ENCODE measurements around a stretch of chr14.

DNA sequence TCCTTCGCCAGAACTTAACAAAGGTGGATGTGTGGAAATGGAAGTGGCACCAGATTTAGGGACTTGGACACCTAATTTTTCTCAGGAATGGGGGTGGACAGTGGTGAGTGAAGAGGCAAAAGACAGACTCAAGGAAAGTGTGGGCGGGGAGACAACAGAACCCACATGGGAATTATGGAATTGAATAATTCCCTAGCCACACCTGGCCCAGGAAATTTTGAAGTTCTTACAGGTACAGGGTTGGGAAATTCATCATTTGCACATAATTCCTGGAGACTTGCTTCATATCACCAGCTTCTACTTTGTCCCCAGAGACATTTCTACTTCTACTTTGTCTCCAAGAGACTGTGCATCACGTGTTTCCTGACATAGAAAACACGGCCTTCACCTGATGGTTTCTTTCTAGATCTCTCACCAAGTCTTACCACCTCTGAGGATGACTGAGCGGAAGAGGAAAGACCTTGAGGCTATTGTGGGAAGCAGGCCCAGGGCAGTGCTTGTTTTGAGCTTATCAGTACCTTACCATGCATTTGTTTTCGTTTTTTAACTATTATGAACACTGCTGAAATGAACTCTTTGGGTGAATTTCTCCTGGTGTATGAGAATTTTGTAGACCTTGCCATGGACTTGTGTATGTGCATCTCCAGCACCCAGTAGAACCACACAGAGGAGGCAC lies 434.4 kb downstream of the FUT8 start:
- PRO-cap = no peak
- RAMPAGE, long total RNA, 4 experiments = no peak in any of the 4 experiments

DNA sequence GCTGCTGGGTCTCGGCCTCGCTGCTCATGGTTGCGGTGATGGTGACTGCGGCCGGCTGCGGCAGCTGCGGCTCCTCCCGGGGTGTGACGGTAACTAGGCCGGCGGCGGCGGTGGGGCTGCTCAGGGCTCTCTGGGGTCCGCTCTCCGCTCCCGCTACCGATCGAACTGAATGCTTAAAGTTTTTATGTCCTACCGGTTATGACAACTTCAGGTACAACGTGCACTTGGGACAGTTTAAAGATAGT lies 472.5 kb upstream of the CCDC196 start:
- PRO-cap = no peak
- RAMPAGE, long total RNA, 4 experiments = no peak in any of the 4 experiments

DNA sequence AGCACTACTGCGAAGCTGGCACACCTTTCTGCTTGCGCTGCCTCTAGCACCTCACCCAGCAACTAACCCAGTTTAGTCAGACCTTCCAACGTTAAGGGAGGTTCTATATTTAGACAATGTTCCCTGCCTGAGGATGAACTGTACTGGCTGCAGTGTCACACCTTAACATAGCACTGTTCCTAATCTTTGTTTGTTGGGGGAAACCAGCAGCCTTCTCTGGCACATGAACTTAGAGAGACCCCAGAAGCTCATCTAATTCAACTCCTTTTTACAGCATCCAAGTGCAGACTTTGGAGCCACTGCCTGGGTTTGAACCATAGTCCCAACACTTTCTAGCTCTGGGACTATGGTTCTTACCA lies 60.6 kb upstream of the CCDC196 start:
- PRO-cap = no peak
- RAMPAGE, long total RNA, 4 experiments = no peak in any of the 4 experiments

- PRO-cap = no peak
- RAMPAGE, long total RNA, 4 experiments = no peak in any of the 4 experiments
These were observed 9.0 kb downstream of the CCDC196 start for GRCh38 chr14:66495134-66495516.

- PRO-cap = no peak
- RAMPAGE, long total RNA, 4 experiments = no peak in any of the 4 experiments
These were observed 483 bp downstream of the PALS1 start for GRCh38 chr14:67241627-67242208.

GRCh38 chr14:67427054-67427502 lies 15.1 kb upstream of the PLEK2 start:
- PRO-cap = no peak
- RAMPAGE, long total RNA, 4 experiments = no peak in any of the 4 experiments

DNA sequence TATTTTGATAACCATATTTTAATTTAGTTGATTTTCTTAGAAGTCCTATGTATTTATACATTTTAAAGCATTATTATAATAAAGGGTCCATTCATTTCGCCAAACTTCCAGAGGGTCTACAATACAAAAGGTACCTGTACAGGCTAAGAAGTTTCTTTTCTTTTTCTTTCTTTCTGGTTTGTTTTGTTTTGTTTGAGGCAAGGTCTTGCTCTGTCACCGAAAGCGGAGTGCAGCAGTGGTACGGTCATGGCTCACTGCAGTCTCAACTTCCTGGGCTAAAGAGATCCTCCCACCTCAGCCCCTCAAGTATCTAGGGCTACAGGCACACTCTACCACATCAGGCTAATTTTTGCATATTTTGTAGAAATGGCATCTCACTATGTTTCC lies 2.8 kb upstream of the PIGH start:
- PRO-cap = no peak
- RAMPAGE, long total RNA, 4 experiments = no peak in any of the 4 experiments

DNA sequence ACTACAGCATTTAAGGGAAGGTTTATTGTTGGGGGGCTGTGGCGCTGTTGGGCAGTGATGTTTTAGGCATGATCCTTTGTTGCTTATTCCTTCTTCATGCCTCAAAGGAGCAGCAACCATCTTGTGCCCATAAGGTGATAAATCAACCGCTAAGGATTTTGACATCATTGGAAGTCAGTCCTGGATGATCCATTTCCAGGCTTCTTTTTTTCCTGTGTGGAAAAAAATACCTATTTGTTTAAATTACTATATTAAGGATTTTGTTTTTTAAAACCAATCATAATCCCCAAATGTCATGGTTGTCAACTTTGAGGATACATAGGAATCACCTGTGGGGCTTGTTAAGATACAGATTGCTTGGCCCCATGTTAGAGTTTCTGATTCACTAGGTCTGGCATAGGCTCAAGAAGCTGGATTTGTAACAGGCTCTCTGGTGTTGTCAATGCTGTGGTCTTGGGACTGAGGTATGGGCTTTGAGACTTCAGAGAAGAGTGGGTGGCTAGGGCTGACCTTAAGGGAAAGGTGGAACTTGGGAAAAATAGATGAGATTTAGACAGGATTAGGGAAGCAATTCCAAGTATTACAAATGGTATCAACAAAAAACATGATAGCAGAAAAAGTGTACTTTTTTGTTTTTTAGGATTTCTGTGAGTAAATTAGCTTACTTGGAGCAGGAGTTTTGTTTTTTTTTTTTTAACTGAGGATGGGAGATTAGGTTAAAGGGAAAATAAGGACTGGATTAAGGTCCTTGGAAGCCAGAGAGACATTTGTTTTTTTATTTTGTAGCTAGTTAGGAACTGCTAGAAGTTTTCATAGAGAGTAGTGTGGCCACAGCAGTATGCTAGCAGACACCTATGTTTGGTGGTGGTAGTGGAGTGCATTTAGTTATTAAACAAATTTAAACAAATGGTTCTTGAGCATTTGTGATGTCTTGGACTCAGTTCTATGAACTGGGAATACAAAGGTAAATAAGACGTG lies 88.5 kb downstream of the RAD51B start:
- PRO-cap = no peak
- RAMPAGE, long total RNA, 4 experiments = no peak in any of the 4 experiments

- PRO-cap = no peak
- RAMPAGE, long total RNA, 4 experiments = no peak in any of the 4 experiments
These were observed 121.9 kb downstream of the RAD51B start for GRCh38 chr14:67941508-67941806.

- PRO-cap = no peak
- RAMPAGE, long total RNA, 4 experiments = no peak in any of the 4 experiments
These were observed 122.5 kb downstream of the RAD51B start for GRCh38 chr14:67941807-67942821.

GRCh38 chr14:68103646-68104320 lies 284.2 kb downstream of the RAD51B start:
- PRO-cap = no peak
- RAMPAGE, long total RNA, 4 experiments = no peak in any of the 4 experiments

GRCh38 chr14:68306841-68307842 lies 485.7 kb downstream of the ZFP36L1 start:
- PRO-cap = no peak
- RAMPAGE, long total RNA, 4 experiments = no peak in any of the 4 experiments

- PRO-cap = no peak
- RAMPAGE, long total RNA, 4 experiments = no peak in any of the 4 experiments
These were observed 432.7 kb downstream of the ZFP36L1 start for GRCh38 chr14:68359983-68360680.

- PRO-cap = no peak
- RAMPAGE, long total RNA, 4 experiments = no peak in any of the 4 experiments
These were observed 401.3 kb downstream of the ZFP36L1 start for GRCh38 chr14:68391540-68391954.

DNA sequence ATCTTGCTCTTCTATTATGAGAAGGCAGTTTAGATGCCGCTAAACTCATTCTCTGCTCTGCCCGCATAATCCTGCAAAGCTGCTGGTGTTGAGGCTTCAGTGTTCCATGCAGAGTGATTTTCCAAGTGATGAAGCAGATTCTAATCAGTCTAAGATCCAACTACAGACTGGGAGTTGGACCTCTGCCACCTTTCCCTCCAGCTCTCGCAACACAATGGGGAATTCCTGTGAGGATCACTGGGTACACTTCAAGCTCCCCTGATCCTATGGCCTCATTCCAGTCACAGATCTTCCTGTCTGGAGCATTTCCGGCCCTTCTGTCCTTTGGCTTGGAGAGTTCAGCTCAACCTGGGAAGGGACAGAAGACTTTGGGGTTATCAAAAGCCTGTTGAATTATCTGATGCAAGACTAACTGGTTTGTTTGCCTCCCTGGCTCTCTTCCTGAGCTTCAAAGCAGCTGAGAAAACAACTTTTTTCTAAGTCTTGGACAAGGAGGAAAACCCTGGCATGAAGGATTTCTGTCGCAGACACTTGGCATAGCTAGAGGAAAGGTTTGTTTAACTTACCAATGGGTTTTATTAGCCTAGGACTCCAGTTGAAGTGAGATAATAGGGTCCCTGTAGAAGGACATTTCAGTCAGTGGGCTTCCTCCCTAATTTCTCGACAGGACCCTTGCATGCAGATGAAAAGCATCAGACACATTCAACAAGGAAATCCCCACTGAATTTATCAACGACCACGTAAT lies 333.8 kb downstream of the ZFP36L1 start:
- PRO-cap = no peak
- RAMPAGE, long total RNA, 4 experiments = no peak in any of the 4 experiments

GRCh38 chr14:68509829-68510686 lies 282.8 kb downstream of the ZFP36L1 start:
- PRO-cap = no peak
- RAMPAGE, long total RNA, 4 experiments = no peak in any of the 4 experiments

DNA sequence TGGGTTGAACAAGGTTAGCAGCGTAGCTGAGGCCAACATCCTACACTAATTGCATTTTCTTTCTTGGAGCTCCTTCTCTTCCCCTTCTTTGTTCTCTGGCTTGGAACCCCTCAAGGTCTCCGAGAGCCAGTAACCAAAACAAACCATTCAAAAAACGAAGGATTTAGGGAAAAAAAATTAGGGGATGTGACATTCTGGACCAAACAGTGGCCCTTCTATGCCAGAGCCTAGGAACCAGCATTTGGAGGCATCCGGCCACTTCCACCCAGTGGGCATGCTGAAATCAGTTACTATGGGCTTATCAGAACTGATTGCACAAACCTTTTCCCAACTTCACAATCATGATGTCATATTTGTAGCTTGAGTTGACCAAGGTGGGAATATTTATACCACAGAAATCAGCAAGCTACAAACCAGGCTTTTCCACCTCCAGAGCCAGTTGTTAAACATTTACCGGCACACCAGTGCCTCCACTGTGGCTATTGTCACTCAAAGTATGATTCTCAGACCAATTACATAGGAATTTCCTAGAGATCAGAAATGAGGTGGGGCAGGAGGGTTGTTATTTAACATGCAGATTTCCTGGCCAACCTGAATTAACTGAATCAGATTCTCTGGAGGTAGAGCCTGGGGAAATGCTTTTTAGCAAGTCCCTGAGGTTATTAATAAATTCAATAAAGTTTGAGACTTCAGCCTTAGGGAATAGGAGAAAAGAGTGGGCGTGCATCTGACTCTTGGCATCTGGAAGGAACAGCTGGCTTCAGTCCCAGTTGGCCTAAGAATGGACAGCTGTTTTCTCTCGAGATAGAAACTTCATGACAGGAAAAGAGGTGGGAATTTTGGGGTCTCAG lies 273.9 kb downstream of the ZFP36L1 start:
- PRO-cap = no peak
- RAMPAGE, long total RNA, 4 experiments = no peak in any of the 4 experiments

GRCh38 chr14:68520535-68521312 lies 272.1 kb downstream of the ZFP36L1 start:
- PRO-cap = no peak
- RAMPAGE, long total RNA, 4 experiments = no peak in any of the 4 experiments

- PRO-cap = no peak
- RAMPAGE, long total RNA, 4 experiments = no peak in any of the 4 experiments
These were observed 229.6 kb downstream of the ZFP36L1 start for GRCh38 chr14:68562824-68564080.

DNA sequence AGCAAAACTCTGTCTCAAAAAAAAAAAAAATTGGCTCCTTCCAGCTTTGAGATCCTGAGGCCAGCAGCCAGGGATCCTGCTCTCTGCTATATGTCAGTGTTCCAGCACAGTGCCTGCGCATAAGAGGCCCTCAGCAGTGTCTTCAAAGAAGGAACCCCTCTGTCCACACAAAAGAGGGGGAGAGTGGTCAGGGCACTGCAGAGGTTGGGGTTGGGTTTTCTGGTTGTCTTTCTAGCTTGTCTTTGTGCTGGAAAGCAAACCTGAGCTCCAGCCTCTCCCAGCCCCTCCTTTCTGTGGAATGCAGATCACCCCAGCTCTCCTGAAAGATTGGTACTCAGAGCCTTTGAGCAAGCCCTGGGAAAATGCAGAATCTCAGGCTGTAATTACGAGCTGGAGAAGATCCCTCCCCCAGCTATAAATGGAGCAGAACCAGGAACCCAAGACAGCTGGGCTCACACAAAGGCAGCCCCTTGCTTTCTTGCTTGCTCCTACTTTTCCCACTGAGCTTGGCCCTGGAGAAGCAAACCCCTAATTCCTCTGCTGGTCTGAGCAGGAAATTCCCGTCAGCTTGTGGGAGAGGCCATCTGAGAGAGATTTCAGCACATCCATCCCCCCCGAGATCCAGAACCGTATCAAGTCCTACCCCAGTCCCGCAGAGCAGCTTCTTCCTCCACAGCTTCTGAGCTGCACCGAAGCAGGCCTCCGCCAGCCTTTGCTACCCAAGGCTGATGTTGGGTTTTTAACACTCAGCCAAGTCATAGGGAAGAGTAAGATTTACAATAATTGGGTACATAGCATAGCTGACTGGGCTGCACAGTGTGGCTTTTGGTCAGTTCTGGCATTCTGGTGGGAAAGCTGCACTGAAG lies 205.6 kb downstream of the ZFP36L1 start:
- PRO-cap = no peak
- RAMPAGE, long total RNA, 4 experiments = no peak in any of the 4 experiments

Data from omental fat pad (tissue), 4 donors.